Trachea (tissue), 1 donor: ENCODE measurements around a stretch of chr1.

- PRO-cap = no peak
Measured at GRCh38 chr1:228058960-228059551, 23.5 kb upstream of the ARF1 start.

DNA sequence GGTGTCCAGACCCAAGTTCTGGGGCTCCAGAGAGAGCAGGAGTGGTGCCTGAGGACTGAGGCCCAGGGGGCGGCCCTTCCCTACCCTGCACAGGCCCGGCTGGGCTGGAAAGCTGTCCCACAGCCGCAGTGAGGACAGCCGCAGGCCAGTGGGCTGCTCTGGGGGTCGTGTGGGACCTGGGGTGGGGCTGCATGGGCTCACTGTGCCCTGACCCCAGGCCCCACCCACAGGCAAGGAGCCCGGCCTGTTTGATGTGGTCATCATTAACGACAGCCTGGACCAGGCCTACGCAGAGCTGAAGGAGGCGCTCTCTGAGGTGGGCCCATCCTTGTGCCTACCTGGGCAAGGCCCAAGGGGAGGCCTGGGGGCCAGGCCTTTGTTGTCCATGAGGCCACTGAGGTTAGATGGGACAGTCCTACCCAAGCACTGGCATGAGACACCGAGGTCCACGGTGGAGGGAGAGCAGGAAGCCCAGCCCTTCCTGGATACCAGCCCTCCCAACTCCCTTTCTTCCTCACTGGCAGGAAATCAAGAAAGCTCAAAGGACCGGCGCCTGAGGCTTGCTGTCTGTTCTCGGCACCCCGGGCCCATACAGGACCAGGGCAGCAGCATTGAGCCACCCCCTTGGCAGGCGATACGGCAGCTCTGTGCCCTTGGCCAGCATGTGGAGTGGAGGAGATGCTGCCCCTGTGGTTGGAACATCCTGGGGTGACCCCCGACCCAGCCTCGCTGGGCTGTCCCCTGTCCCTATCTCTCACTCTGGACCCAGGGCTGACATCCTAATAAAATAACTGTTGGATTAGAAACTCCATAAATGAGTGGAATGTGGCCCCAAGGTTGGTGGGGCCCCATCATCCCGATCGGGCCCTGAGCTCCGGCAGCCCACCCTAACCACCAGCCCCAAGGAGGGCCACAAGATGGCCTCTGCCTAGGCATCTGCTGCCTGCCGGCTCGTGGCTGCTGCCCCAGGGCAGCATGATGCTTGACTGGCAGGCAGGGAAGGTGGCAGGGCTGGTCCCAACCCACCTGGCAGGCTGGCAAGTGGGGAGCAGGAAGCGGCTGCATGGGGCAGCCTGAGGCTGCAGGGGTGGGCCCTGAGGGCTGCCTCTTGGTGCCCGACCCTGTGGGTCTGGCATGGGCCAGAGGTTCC, 1.2 kb upstream of the GJC2 start:
- PRO-cap = no peak

- PRO-cap = no peak
Measured at GRCh38 chr1:228304261-228304584, 96.4 kb downstream of the OBSCN start.

GRCh38 chr1:228315716-228316451, 90.8 kb downstream of the TRIM11 start:
- PRO-cap = no peak

- PRO-cap = no peak
Measured at GRCh38 chr1:228358194-228358839, 48.3 kb downstream of the TRIM11 start.

GRCh38 chr1:228414591-228415227, 2.0 kb downstream of the TRIM17 start:
- PRO-cap = no peak

DNA sequence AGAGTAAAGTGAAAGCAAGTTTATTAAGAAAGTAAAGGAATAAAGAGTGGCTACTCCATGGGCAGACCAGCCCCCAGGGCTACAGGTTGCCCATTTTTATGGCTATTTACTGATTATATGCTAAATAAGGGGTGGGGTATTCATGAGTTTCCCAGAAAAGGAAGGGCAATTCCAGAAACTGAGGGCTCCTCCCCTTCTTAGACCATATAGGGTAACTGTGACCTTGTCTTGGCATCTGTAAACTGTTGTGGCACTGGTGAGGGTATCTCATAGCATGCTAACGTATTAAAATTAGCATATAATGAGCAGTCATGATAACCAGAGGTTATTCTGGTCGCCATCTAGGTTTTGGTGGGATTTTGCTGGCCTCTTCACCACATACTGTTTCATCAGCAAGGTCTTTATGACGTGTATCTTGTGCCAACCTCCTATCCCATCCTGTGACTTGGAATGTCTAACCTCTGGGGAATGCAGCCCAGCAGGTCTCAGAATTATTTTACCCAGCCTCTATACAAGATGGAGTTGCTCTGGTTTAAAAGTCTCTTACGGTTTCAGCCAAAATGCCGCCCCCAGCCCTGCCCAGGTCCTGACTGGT, 931 bp upstream of the TRIM17 start:
- PRO-cap = no peak

GRCh38 chr1:228428975-228429174, 3.7 kb upstream of the H3-4 start:
- PRO-cap = no peak

DNA sequence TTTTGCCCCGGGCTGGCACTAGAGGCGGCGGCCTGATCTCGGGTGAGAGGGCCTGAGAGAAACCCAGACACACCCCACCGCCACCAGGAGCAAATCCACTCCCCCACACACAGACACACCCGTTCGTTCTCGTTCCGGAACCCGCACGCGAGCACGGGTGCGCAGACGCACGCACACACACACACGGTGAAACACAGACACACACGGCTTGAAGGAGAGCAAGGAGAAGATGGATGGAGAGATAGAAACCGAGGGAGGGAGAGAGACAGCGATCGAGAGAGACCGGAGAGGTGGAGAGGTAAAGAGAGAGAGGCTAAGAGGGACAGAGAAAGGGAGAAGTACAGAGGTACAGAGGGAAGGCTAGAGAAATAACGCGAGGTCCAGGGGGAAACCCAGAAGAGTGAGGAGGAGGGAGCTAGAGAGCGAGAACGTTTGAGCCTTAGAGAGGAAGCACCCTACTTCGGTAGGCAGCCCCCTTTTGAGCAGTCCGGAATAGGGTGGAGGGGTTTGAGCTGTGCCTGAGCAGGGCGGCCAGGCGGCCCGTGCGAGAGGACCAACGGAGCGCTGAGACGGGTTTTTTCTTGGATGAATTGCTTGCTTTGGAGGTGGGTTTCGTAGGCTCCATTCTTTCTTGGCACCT, 88.5 kb upstream of the RHOU start:
- PRO-cap = no peak

DNA sequence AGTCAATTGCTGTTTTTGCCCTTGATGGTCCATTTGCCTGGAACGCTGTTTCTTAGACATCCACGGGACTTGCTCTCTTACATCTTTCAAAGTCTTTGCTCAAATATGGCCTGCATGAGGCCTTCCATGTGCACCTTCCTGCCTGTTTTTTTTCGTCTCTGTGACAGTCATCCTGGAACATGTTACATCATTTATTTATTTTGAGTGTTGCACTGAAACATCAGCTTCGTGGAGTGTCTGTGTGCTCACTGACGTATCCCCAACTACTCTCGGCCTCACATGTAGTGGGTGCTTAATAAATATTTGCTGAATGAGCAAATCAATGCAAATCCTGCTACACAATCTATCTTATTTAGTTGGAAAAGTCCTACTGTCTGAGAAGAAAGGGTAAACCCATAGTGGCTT, 11.4 kb upstream of the RHOU start:
- PRO-cap = no peak

DNA sequence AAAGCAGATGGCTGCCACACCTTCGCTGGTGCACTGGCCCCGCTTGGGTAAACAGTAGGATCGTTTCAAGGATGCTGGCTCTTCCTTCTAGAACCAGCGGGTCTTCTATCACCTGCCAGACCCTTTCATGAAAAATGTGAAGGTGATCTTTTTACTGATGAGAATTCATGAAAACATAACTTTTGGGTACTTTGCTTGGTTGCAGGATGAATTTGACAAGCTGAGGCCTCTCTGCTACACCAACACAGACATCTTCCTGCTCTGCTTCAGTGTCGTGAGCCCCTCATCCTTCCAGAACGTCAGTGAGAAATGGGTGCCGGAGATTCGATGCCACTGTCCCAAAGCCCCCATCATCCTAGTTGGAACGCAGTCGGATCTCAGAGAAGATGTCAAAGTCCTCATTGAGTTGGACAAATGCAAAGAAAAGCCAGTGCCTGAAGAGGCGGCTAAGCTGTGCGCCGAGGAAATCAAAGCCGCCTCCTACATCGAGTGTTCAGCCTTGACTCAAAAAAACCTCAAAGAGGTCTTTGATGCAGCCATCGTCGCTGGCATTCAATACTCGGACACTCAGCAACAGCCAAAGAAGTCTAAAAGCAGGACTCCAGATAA, 7.9 kb downstream of the RHOU start:
- PRO-cap = no peak

DNA sequence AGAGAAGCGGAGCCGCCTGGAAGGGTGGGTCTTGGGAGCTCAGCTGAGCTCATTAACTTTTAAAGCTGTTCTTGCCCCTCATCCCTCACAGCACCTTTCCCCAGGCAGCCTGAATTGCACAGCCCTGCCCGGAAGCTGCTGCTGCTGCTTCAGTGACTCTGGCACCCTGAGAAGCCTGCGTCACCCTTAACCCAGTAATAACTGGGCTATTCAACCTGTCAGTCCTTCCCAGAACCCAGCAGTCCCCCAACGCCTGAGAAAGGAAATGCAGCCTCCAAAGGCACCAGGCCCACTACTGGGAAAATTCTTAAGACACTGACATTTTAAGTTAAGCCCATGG, 162.0 kb upstream of the RAB4A start:
- PRO-cap = no peak

GRCh38 chr1:229170648-229171335, 100.1 kb upstream of the RAB4A start:
- PRO-cap = no peak

- PRO-cap = no peak
Measured at GRCh38 chr1:229227494-229227992, 43.4 kb upstream of the RAB4A start.

GRCh38 chr1:229229016-229229420, 41.9 kb upstream of the RAB4A start:
- PRO-cap = no peak

DNA sequence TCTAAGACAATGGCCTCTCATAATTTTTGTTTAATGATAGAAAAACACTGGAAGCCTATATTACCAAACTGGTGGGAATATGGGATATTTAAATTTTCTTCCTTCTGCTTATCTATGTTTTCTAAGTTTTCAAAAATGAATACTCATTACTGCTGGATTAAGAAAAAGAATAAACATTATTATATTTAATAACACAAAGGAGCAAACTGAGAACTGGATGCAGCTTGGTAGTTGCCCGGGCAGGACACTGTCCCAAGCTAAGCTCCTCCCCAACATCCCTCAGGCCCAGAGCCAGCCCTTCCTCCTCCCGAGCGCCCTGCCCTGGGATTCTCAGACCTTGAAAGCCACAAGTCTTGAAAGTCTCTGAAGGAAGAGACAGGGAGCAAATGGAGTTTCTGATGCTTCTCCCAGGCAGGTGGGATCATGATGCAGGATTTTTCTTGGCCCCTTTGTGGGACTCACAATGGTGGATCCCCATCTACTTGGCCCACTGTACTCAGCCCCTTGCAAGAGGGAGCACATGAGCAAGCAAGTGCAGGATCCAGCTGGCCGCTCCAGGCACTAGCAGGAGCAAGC, 32.2 kb upstream of the RAB4A start:
- PRO-cap = no peak

DNA sequence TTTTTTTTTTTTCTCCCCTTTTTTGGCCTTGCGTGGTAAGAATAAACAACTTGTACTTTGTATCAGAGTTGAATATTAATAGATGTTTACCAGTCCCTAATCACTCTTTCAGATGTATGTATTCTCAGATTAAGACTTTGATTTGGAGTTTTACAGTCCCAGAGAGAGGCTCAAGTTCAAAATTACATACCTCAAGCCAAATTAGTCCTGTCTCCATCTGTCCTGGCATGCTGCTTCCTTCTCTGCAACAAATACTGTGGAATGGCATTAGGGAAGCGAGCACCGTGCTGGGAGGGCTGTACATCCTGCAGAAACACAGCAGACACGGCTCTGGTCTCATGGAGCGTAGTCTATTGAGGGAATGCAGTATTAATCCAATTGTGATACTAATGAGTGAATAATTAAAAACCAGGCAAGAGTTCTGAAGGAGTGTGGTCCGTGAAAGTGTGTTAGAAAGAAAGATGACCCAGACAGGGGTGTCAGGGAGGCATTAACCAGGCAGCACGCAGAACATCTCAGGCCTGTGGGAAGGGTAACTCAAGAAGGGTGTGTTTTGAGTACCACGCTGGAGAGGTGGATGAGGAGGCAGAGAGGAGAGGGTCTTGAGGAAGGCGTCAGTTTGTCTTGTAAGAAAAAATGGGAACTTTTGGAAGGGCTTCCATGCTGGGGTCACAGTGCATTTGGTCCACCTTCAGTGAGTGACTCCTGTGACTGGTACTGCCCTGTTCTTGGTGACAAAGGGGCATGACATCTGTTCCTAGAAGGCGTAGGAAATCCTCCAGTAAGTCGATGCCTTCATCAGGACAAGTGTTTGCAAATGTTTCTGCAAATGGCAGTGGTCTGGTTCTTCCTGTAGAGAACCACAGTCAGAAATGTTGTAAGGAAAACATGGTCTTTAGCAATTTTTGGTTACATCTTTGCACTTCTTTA, 1.5 kb downstream of the RAB4A start:
- PRO-cap = bidirectional peak, plus-strand start at position 254 of the sequence, minus-strand start at position 249 of the sequence

DNA sequence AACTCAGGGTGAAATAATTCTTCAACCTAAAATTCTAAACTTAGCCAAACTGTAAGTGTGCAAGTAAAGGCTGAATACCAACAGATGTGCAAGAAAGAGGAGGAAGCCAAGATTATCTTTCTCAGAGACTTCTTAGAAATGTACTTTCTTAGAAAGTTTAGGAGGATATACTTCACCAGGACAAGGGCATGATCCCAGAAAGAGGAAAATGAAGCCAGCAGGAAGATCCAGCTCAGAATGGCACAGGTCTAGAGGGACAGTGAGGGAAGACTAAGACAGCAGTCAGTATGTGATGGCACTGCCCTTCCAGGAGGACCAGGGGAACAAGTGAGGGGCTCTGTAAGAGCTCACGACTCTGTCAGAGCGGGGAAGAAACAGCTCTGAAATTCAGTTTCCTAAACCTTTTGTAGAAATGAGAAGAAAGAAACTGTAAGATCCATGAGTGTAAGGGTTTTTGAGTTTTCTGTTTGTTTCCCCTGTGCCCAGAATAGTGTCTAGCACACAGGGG, 20.3 kb downstream of the RAB4A start:
- PRO-cap = no peak

DNA sequence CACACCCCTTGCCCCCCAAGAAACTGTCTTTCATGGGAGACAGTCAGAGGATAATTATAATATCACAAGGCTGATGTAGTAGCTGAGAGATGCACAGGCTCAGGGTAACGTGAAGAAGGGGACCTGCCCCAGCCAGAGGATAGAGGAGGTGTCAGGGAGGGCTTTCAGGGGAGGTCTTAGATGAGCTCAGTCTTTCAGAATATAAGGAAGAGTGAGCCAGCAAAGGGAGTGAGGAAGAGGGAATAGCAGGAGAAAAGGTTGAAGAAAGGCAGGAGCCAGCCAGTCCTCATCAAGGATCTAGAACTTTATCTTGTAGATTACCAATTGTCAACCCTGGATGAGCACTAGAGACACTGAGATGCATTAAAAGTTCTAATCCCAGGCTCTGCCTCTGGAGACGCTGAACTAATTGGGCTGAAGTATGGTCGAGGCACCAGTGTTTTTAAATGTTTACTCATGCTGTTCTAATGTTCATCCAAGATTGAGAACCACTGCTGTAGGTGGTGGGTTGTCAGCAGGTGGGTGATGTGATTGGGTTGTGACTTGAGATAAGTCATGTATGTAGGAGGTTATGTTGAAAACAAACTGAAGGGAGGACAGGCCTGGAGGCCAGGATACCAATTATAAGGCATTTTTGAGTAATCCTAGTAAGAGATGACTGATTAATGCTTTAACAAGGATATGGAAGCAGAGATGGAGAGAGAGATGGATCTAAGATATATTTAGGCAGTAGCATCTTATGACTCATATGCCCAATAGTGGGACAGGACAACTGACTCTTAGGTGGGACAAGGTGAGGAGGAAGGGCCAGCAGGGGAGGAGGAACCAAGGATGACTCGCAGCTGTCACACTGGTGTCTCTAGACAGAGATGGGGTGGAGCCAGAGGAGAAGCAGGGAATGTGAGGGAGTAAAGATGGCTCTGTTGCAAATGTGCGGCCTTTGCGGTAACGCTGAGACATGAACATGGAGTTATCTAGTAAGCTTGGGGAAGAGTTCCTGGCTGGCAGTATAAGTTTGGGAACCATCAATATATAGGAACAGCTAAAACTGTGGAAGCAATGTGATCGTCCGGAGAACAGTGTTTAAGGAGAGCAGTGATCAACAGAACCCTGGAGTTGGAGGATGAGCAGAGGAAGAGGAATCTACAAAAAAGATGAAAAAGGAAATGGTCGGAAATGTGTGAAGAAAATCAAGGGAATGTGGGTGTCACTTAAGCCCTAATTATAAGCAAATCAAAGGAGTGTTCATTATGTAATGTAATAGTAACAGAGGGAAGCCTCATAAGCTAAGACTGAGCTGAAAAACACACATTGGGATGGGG, 29.3 kb downstream of the RAB4A start:
- PRO-cap = no peak

- PRO-cap = no peak
Measured at GRCh38 chr1:229370375-229371069, 27.7 kb upstream of the CCSAP start.